ENCODE measurements around the gene RBMS3.

DNA sequence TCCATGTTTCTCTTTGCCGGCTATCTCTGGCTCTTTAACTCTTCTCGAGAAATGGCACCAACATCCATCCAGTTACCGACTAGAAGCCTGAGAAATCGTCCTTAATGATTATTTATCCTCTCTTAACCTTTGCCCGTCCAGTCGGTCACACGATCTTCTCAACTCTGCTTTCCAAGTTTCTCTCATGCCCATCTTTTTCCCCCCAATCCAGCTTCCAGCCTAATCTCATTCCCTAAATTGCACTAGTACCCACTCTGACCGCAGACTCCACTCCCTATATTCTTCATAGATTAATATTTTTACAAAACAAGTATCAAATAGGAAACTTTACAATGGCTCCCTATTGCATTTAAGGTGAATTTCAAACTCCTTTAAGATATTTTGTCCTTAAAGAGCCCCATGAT lies 691 bp upstream of the SGO1 start:
- PRO-cap, result no peak
CAGE:
- cytosol, long polyA plus RNA, result no peak
- long polyA plus RNA, result no peak
- nucleus, long polyA plus RNA, result no peak

- PRO-cap, result no peak
CAGE:
- cytosol, long polyA plus RNA, result no peak
- long polyA plus RNA, result no peak
- nucleus, long polyA plus RNA, result no peak
Observed at GRCh38 chr3:22372284-22373251, 621.6 kb upstream of the ZNF385D start.

DNA sequence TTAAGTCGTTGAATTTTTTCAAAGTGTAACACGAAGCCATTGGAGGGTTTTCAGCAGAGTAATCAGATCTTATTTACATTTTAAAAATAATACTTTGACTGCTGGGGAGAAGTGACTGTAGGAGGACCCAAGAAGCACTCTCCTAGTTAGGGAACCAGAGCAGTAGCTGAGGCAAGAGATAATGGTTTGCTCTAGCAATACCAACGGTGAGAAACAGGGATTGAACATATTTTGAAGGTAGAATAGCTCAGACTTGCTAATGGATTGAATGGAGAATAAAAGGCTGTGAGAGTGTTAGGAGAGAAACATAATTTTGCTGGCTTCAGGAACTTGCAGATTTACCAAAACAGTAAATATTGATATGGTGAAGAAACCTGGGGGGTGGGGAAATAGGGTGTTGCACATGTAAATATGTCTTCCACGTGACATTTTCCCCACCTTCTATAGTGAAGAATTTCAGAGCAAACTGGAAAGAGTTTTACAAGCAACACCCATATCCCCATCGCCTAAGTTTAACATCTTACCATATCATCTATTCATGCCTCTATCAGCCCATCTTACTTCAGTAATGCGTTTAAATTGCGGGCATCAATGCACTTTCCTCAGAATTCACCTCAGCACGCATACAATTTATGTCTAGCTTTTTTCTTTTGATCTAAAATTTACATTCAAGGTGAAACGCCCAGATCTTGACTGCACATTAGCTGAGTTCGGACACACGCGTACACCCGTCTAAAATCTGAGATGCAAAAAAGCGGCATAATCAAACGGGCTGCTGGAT lies 1.0 kb upstream of the NR1D2 start:
- PRO-cap, result no peak
CAGE:
- cytosol, long polyA plus RNA, result no peak
- long polyA plus RNA, result no peak
- nucleus, long polyA plus RNA, result no peak

DNA sequence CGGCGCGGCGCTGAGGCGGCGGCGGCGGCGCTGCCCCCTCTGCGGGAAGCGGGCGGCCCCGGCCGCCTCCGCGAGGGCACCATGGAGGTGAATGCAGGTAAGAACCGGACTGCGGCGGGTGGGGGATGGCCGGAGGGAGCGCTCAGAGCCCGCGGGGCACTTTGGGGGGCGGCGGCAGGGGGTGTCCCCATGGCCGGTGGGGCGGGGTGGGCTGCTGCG lies 321 bp downstream of the NR1D2 start:
- PRO-cap, result no peak
CAGE:
- cytosol, long polyA plus RNA, result no peak
- long polyA plus RNA, result no peak
- nucleus, long polyA plus RNA, result no peak

GRCh38 chr3:24273381-24273941 lies 221.2 kb downstream of the THRB start:
- PRO-cap, result no peak
CAGE:
- cytosol, long polyA plus RNA, result no peak
- long polyA plus RNA, result no peak
- nucleus, long polyA plus RNA, result no peak

DNA sequence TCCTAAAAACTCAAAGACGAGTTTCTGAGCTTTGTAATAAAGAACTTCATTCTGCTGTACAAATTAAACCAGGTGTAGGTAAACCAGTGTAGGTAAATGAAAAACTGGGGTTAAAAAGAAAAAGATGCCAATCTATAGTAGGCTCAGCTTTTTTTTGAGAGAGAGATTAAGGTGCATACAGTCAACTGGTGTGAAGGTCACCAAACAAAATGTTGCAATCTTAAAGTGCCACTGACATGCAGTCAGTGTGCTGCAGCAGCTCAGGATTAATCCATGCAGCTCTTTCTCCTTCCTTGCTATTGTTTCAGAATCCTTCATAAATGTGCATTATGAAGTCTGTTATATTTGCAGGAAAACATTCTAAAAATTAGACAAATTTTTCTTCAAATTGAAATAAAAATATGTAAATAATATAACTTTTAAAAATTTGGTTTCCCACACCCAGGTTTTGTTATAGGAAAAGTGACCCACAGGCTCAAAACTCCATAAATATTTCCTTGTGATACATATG lies 44.0 kb downstream of the THRB start:
- PRO-cap, result no peak
CAGE:
- cytosol, long polyA plus RNA, result no peak
- long polyA plus RNA, result no peak
- nucleus, long polyA plus RNA, result no peak

- PRO-cap, result no peak
CAGE:
- cytosol, long polyA plus RNA, result no peak
- long polyA plus RNA, result no peak
- nucleus, long polyA plus RNA, result no peak
Observed at GRCh38 chr3:24451391-24452118, 43.1 kb downstream of the THRB start.

- PRO-cap, result bidirectional peak, plus-strand start at chr3:24829340, minus-strand start at chr3:24829207
CAGE:
- cytosol, long polyA plus RNA, result no peak
- long polyA plus RNA, result no peak
- nucleus, long polyA plus RNA, result no peak
Observed at GRCh38 chr3:24829143-24829469, 334.5 kb upstream of the THRB start.

DNA sequence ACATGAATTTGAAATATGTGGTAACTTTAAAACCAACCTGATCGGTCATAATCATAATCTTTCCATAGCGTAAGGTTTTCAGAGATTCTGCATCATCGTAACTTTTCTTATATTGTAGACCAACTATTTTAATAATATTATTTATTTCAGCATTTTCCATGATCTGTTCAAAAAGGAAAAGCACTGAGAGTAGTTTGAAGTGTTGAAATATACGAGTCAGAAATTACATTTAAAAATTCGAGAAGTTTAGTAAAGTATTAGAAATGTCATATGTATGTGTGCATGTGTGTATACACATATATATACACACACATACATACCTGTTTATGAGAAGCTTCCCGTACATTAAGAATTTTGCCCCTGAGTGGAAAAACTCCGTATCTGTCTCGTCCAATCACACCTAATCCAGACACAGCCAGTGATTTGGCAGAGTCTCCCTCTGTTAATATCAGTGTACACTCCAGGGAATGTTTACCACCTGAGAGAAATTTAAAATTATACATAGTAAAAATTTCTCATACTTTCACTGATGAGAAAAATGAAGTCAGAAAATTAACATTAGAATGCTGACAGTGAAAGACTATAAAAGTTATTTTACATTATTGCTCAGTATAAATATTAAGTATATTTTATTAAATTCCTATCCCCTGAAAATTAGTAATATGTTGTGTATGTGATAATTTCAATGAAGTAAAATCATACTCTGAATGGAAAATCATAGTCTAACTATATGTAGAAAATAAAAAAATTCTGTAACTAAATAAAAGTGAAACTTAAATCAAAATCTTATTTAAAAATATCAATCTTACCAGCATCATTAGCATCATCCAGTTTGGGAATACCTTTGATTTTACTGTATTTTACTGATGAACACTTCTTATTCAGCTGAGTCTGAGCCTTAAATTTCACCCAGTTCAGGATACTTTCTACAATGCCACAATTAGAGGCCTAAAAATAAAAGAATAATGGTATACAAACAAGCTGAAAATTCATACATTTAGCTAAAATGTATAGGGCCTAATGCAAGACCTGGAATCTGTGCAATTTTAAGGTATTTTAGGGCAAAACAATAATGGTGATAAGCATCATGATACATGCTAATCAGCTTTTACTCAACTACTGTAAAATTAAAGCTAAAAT lies 34.3 kb downstream of the TOP2B start:
- PRO-cap, result no peak
CAGE:
- cytosol, long polyA plus RNA, result no peak
- long polyA plus RNA, result no peak
- nucleus, long polyA plus RNA, result start-site peak on the minus strand centred at position 994 of the sequence, 412 bp wide, 16 and 17 reads in 2 replicates

GRCh38 chr3:25788459-25789132 lies 1.3 kb upstream of the OXSM start:
- PRO-cap, result no peak
CAGE:
- cytosol, long polyA plus RNA, result no peak
- long polyA plus RNA, result no peak
- nucleus, long polyA plus RNA, result no peak

DNA sequence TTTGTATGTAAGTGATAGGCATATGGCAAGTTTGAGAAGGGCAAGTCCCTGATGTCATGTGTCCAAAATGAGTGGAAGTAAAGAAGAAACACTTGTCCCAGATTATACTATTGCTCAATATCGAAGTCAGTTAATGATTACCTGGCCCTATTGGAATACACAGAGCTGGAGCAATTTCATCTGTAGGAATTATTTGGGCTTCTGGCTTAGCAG lies 183.6 kb upstream of the LRRC3B start:
- PRO-cap, result no peak
CAGE:
- cytosol, long polyA plus RNA, result no peak
- long polyA plus RNA, result no peak
- nucleus, long polyA plus RNA, result no peak

DNA sequence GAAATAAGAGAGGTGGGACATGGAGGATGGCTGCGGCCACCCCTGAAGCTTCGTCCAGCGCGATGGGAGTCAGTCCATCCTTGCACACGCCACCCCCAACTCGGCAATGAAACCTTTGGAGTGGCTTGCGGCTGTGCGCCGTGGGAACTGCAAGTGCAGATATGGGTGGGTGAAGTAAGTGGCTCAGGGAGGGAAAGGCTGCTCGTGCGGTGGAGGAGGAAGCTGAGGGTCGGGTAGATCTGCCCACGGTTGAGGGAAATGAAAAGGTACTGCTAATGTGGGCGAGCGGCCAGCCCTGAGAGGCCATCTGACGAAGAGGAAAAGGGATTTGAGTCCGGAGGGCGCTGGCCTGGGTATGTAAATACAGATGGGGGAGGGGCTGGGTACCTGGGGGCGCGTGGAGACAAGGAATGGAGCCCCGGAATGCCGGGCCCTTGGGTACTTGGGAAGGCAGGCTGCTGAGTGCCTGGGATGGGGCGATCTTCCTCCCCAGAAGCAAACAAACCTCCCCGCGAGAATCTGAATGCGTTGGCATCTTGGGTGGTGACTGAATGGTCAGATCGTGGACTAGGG lies 1.2 kb downstream of the LRRC3B start:
- PRO-cap, result no peak
CAGE:
- cytosol, long polyA plus RNA, result no peak
- long polyA plus RNA, result no peak
- nucleus, long polyA plus RNA, result no peak

GRCh38 chr3:27585334-27585813 lies 101.2 kb upstream of the SLC4A7 start:
- PRO-cap, result no peak
CAGE:
- cytosol, long polyA plus RNA, result no peak
- long polyA plus RNA, result no peak
- nucleus, long polyA plus RNA, result no peak

GRCh38 chr3:27622915-27623323 lies 99.2 kb downstream of the EOMES start:
- PRO-cap, result no peak
CAGE:
- cytosol, long polyA plus RNA, result no peak
- long polyA plus RNA, result no peak
- nucleus, long polyA plus RNA, result no peak

- PRO-cap, result no peak
CAGE:
- cytosol, long polyA plus RNA, result no peak
- long polyA plus RNA, result no peak
- nucleus, long polyA plus RNA, result no peak
Observed at GRCh38 chr3:27720621-27721376, 1.3 kb downstream of the EOMES start.

GRCh38 chr3:28007929-28008766 lies 233.3 kb upstream of the CMC1 start:
- PRO-cap, result no peak
CAGE:
- cytosol, long polyA plus RNA, result no peak
- long polyA plus RNA, result no peak
- nucleus, long polyA plus RNA, result no peak

DNA sequence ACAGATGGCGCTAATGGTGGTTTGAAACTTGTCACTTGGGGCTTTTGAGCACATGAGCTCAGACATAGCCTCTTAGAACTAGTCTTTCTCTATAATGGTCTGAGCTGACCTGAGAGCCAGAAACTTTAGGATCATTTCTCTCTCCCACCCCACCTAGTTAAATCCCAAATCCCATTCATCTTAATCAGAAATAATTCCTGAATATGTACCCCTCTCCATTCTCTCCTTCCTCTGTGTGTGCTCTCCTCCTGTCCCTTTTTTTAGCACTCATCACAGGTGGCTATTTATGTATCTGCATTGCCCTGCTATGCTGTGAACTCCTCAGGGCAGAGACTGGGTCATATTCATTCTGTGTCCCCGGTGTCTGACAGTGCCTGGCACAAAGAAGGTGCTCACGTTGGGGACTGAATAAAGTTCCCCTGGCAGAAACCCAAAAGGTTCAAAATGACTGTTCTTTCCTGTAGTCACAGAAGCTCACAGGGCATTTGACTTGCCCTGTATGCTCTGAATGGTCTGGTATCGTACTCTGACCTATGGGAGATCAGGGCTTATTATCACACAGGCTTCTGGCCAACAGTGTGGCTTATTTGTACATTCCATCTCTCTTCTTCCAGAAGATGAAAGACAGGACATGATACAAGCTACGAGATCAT lies 319.3 kb upstream of the AZI2 start:
- PRO-cap, result no peak
CAGE:
- cytosol, long polyA plus RNA, result no peak
- long polyA plus RNA, result no peak
- nucleus, long polyA plus RNA, result no peak

- PRO-cap, result no peak
CAGE:
- cytosol, long polyA plus RNA, result no peak
- long polyA plus RNA, result no peak
- nucleus, long polyA plus RNA, result no peak
Observed at GRCh38 chr3:29065268-29065781, 215.5 kb upstream of the RBMS3 start.

DNA sequence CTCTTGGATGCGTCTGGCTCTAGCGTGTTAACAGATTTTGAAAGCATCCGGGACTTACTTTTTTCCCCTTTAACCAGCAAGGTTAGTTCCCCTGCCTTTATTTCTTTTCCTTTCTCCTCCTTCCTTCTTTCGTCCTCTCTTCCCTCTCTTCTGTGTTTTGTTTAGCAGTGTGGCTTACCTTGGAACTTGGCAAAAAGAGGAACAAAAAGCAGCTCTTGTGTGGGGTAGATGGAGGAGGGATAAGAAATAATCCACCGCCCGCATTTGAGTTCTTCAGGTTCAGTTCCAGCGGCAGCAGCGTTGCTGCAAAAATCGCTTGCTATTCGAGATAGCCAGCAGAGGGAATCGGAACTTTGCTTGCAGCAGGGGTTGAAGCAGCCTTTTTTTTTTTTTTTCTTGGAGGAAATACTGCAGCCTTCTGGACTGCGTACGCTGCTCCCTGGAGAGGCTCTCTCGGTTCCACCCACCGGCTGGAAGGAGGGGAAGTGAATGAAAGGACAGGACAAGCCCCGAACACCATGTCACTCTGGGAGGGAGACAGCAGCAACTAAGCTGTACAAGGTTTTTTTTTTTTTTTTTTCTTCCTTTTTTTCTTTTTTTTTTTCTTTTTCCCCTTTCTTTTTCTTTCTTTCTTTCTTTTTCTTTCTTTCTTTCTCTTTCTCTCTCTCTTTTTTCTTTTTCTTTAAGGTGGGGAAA lies at the start of gene RBMS3:
Gene RBMS3 (plus strand): TSS at position 519 of the 696 bp plus-strand sequence.
- PRO-cap, result no peak
CAGE:
- cytosol, long polyA plus RNA, result no peak
- long polyA plus RNA, result start-site peak on the plus strand centred at position 407 of the sequence, 246 bp wide, 30 and 41 reads in 2 replicates
- nucleus, long polyA plus RNA, result start-site peak on the plus strand centred at position 492 of the sequence, 75 bp wide, 182 and 100 reads in 2 replicates

- PRO-cap, result no peak
CAGE:
- cytosol, long polyA plus RNA, result no peak
- long polyA plus RNA, result no peak
- nucleus, long polyA plus RNA, result no peak
Observed at GRCh38 chr3:29318508-29318984, 37.7 kb downstream of the RBMS3 start.